GM12878 (cell line): Measurements from ENCODE around the gene PITPNB.

- RAMPAGE, long total RNA: no peak
- RRBS, 2 experiments: no CpG with 5 or more reads among the region's 11 CpGs
CAGE:
- cytosol, long polyA minus RNA: no peak
- cytosol, long polyA plus RNA: no peak
- long polyA plus RNA: no peak
- nucleolus, long total RNA: no peak
- nucleus, long polyA plus RNA: no peak
- nucleus, long total RNA: no peak
These were observed 36.7 kb upstream of the TFIP11 start for GRCh38 chr22:26548822-26549474.

DNA sequence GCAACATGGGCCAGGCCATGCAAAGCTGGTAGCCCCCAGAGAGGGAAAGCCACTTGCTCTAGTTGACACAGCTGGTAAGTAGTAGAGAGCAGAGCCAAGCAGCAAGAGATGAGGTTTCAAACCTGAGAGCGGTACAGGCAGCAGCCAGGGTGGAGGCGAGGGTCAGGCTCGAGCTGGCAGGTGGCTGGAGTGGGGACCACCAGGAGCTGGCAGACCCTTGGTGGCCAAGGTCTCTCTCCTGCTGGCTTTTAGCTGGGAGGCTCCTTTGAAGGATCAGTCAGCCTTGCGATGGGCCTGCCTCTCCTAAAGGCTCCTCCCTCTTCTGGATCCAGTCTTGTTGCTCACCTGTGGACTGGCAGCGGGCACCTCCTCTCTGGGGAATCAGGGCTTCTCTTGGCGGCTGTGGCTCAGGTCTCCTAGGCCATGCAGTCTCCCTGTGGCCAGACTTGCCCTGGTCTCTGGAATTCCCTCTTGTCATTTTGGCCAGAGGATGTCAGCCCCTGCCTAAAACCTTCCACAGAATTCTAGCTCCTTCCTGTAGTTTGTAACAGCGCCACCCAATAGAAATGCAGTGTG is 24.7 kb downstream of the TPST2 start:
- RAMPAGE, long total RNA: no peak
- RRBS, 2 experiments: no CpG with 5 or more reads among the region's 7 CpGs
CAGE:
- cytosol, long polyA minus RNA: no peak
- cytosol, long polyA plus RNA: no peak
- long polyA plus RNA: no peak
- nucleolus, long total RNA: no peak
- nucleus, long polyA plus RNA: no peak
- nucleus, long total RNA: no peak

DNA sequence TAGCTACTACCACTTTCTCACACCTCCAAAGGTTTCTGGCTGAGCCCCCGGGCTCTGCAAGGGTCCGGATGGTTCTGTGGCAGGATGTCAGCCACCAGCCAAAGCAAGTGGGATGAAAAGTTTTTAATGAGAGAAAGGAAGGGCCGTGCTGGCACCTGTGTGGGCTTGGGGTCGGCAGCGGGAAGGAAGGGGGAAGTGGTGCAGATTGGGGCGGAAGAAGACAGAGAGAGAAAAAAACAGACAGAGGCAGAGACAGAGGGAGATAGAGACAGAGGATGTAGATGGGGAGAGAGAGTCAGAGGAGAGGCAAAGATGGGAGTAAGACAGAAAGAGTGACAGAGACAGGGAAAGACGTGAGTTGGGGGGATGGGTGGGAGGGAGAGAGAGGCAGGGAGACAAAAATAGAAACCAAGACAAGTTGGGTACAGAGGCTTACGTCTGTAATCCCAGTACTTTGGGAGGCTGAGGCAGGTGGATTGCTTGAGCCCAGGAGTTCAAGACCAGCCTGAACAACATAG is 10.3 kb downstream of the TPST2 start:
- RAMPAGE, long total RNA: no peak
- RRBS, 2 experiments: no CpG with 5 or more reads among the region's 8 CpGs
CAGE:
- cytosol, long polyA minus RNA: no peak
- cytosol, long polyA plus RNA: no peak
- long polyA plus RNA: no peak
- nucleolus, long total RNA: no peak
- nucleus, long polyA plus RNA: no peak
- nucleus, long total RNA: no peak

DNA sequence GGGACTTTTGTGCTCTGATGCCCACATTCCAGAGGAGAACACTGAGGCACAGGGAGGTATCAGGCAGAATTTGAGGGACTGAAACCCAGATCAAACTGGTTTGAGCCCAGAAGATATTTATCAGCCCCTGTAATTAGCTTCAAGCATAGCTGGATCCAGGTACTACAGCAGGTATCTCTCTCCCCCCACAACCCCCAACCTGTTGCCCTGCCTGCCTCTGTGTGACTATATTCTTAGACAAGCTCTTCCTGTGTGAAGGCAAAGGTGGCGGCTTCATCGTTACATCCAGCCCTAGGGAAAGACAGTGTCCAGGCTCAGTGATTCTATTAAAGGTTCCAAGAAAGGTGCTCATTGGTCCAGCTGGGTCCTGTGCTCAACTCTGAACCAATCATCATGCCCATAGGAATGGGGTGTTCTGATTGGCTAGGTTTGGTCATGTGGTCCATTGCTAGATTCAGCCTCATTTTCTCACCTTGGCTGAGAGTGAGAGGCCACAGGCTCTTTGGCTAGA is 6.8 kb downstream of the CRYBA4 start:
- RAMPAGE, long total RNA: no peak
- RRBS, 2 experiments: no CpG with 5 or more reads among the region's 2 CpGs
CAGE:
- cytosol, long polyA minus RNA: no peak
- cytosol, long polyA plus RNA: no peak
- long polyA plus RNA: no peak
- nucleolus, long total RNA: no peak
- nucleus, long polyA plus RNA: no peak
- nucleus, long total RNA: no peak

DNA sequence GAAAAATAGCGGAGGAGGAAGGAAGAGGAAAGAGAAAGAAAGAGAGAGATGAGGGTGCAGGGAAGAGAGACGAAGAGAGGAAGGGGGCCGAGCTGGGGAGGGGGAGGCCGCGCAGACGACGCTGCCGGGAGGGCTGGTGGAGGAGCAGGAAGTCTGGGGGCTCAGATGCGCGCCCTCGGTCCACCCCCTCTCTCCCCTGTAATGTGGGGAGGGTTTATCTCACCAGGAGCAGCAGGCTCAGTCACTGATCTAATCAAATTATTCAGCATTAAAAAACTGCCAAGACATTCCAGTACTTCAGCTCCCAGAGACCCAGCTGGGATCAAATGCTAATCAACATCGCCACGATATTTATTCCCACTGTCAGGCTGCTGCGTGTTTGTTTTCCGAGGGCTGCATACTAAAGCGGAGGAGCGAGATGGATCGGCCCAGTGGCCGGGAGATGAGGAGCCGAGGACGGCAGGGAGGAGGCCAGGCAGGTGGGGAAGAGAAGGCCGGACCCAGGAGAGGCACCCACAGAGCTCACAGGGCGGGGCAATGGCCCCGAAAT is 502.4 kb downstream of the MN1 start:
- RAMPAGE, long total RNA: no peak
- RRBS, 2 experiments: 29 to 36% methylated on average over 5 of the region's 24 CpGs
CAGE:
- cytosol, long polyA minus RNA: no peak
- cytosol, long polyA plus RNA: no peak
- long polyA plus RNA: no peak
- nucleolus, long total RNA: no peak
- nucleus, long polyA plus RNA: no peak
- nucleus, long total RNA: no peak

- RAMPAGE, long total RNA: no peak
- RRBS, 2 experiments: no CpG with 5 or more reads among the region's 13 CpGs
CAGE:
- cytosol, long polyA minus RNA: no peak
- cytosol, long polyA plus RNA: no peak
- long polyA plus RNA: no peak
- nucleolus, long total RNA: no peak
- nucleus, long polyA plus RNA: no peak
- nucleus, long total RNA: no peak
These were observed 115.0 kb downstream of the MN1 start for GRCh38 chr22:27686404-27687034.

DNA sequence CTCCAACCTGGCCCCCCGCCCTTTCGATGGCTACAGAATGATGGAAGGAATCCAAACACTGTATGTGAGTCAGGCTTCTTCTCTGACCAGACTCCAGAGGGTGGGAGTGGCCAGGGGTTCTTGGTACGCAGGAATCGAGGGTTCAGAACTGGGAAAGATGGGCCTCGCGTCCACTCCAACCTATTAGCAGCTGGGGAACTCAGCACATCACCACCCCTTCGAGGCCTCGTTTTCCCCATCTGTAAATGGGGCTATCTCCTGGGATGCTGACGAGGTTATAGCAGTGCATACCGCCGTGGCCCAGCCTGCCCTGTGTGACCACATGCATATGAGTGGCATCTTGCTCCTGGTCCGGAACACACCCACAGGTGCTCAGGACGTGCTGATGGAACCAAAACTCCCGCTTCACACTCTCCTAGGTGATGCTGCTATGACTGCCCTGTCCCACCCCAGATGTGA is 26.3 kb downstream of the MN1 start:
- RAMPAGE, long total RNA: no peak
- RRBS, 2 experiments: no CpG with 5 or more reads among the region's 14 CpGs
CAGE:
- cytosol, long polyA minus RNA: no peak
- cytosol, long polyA plus RNA: no peak
- long polyA plus RNA: no peak
- nucleolus, long total RNA: no peak
- nucleus, long polyA plus RNA: no peak
- nucleus, long total RNA: no peak

- RAMPAGE, long total RNA: no peak
- RRBS, 2 experiments: no CpG with 5 or more reads among the region's 6 CpGs
CAGE:
- cytosol, long polyA minus RNA: no peak
- cytosol, long polyA plus RNA: no peak
- long polyA plus RNA: no peak
- nucleolus, long total RNA: no peak
- nucleus, long polyA plus RNA: no peak
- nucleus, long total RNA: no peak
These were observed 7.3 kb downstream of the MN1 start for GRCh38 chr22:27794149-27794712.

DNA sequence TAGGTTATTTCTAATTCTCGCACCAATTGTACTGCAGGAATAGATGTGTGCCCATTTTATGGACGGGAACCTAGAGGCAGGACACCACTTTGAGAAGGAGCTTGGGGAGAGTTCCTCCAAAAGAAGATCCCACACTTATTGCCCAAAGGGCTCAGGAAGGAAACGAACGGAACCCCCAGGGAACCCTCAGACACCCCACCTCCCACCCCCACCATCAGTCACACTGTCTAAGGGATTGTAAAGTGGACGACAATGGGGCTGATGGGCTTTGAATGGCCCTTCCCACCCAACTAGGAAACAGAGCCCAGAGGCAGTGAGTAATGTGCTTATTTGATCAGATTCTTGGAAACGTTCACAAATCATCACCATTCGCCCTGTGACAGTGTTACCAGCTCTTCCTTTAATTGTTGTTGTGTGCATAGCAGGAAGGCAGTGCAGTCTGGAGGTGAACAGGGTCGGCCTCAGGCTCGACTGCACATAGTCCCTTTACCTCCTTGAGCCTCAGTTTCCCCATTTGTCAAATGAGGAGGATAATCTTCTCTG is 8.4 kb upstream of the MN1 start:
- RAMPAGE, long total RNA: no peak
- RRBS, 2 experiments: no CpG with 5 or more reads among the region's 9 CpGs
CAGE:
- cytosol, long polyA minus RNA: no peak
- cytosol, long polyA plus RNA: no peak
- long polyA plus RNA: no peak
- nucleolus, long total RNA: no peak
- nucleus, long polyA plus RNA: no peak
- nucleus, long total RNA: no peak

- RAMPAGE, long total RNA: start-site peak on the minus strand at chr22:27919203-27919256, 1,760 and 365 reads in 2 replicates
- RRBS, 2 experiments: no CpG with 5 or more reads among the region's 33 CpGs
CAGE:
- cytosol, long polyA minus RNA: no peak
- cytosol, long polyA plus RNA: start-site peak on the minus strand at chr22:27919196-27919259, 299 and 997 reads in 2 replicates
- long polyA plus RNA: start-site peak on the minus strand at chr22:27919196-27919226, 248 and 292 reads in 2 replicates
- nucleolus, long total RNA: start-site peak on the minus strand at chr22:27919192-27919215, 223 reads
- nucleus, long polyA plus RNA: start-site peak on the minus strand at chr22:27919196-27919226, 262 and 267 reads in 2 replicates
- nucleus, long total RNA: no peak
These were observed at the start of gene PITPNB for GRCh38 chr22:27919054-27919383. Gene PITPNB (minus strand): TSS chr22:27919256.

DNA sequence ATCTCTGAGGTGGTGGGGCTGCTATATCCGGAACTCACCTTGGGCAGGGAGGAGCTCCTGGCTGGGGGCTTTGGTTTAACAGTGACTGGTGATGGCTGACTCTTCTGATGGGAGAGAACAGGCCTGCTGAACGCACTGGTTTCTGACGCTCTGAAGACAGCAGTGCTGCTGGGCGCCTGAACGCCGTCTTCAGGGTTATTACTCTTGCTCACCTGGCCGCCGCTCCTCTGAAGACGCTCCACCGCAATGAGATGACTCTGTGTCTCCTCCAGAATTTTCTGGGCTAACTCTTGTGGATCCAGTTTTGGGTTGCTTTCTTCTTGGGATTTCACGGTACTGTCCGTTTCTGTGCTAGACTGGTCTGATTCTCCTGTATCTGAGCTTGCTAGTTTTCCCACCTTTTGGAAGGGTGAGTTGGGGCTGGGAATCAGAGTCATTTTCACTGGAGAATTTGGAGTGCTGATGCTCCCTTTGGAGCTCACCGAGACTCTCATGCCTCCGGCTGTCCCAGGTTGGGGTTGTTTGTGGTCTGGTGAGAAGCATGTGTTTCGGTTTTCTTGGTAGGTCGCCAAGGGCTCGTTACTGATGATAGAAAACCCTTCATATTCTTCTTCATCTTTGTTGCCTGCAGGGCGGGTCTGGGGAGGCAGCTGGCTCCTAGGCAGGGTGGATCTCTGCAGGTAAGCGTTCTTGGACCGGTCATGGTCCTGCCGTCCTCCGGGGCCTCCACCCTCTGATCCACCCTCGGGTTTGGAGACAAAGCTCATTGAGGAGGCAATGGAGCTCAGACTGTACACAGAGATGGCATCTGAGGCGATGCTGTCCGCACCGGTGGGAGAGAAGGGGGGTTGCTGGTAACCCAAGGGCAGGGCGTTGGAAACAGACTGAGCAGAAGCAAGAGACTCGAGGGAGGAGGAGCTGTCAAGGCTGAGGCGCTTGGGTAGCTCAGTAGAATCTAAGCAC is 64.1 kb upstream of the PITPNB start:
- RAMPAGE, long total RNA: no peak
- RRBS, 2 experiments: 18 to 41% methylated on average over 1 to 6 of the region's 29 CpGs
CAGE:
- cytosol, long polyA minus RNA: no peak
- cytosol, long polyA plus RNA: no peak
- long polyA plus RNA: no peak
- nucleolus, long total RNA: no peak
- nucleus, long polyA plus RNA: no peak
- nucleus, long total RNA: no peak

DNA sequence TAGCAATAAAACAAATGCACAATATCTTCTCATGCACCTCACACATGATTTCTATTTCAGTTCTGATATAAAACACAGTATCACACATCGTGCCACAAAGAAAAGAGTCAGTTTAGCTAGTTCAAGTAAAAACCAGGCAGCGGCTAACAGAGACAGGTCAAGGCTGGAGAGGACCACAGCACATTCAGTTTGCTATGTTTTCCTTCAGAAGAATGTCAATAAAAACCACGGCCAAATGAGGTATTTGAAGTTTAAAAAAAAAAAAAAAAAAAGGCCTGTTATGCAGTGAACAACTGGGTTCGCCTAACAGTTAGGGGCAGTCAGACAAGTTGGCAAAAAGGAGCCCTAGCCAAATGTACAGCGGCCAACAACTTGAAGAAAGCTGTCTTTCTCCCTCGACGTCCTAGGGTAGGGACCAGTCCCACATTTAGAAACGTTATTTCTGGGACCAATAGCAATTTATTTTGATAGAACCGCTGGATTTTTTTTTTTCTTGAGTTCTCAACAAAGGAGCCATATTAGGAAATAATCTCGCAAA is 237.9 kb downstream of the TTC28 start:
- RAMPAGE, long total RNA: no peak
- RRBS, 2 experiments: no CpG with 5 or more reads among the region's 10 CpGs
CAGE:
- cytosol, long polyA minus RNA: no peak
- cytosol, long polyA plus RNA: no peak
- long polyA plus RNA: no peak
- nucleolus, long total RNA: no peak
- nucleus, long polyA plus RNA: no peak
- nucleus, long total RNA: no peak

DNA sequence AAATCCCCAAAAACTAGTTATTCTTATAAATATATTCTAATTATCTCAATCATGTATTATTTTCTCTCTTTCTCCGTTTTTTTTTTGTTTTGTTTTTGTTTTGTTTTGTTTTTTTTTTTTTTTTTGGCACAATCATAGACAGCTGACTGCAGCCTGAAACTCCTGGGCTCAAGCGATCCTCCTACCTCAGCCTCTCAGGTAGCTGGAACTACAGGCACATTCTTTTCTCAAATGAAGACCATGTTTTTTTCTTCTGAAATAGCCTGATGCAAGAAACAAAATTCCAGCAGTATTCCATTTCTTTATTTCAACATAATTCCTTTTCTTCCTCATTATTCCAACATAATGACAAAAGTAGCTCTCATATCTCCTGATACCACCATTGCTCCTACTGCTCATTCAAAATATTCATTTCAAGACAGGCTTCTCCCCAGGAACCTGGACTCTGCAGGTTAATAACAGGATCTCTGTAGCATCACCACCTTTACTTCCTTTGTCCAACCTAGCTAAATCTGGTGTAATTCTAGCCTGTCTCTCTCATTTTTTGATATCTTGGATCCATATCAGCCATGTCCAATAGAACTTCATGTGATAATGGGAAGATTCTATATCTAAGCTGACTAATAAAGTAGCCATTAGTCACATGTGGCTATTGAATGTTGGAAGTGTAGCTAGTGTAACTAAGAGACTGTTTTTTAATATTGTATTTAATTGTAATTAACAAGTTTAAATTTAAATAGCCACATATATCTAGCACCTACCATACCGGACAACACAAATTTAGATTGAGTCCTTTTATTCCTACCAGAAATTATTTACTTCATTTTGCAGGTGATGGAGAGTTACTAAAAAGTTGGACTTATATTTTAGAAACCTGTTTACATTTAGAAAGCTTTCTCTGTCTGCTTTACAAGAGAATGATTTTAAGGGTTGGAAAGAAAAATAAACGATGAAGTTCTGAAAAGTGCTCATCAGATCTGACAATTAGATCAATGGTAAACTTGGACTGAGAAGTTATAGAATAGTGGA is 95.4 kb downstream of the TTC28 start:
- RAMPAGE, long total RNA: no peak
- RRBS, 2 experiments: no CpG with 5 or more reads among the region's 4 CpGs
CAGE:
- cytosol, long polyA minus RNA: no peak
- cytosol, long polyA plus RNA: no peak
- long polyA plus RNA: no peak
- nucleolus, long total RNA: no peak
- nucleus, long polyA plus RNA: no peak
- nucleus, long total RNA: no peak

GRCh38 chr22:28711867-28712894 is 29.4 kb downstream of the CHEK2 start:
- RAMPAGE, long total RNA: no peak
- RRBS, 2 experiments: no CpG with 5 or more reads among the region's 6 CpGs
CAGE:
- cytosol, long polyA minus RNA: no peak
- cytosol, long polyA plus RNA: no peak
- long polyA plus RNA: no peak
- nucleolus, long total RNA: no peak
- nucleus, long polyA plus RNA: no peak
- nucleus, long total RNA: no peak

GRCh38 chr22:28812519-28812825 is 40.0 kb downstream of the CCDC117 start:
- RAMPAGE, long total RNA: no peak
- RRBS, 2 experiments: no CpG with 5 or more reads among the region's 5 CpGs
CAGE:
- cytosol, long polyA minus RNA: no peak
- cytosol, long polyA plus RNA: no peak
- long polyA plus RNA: no peak
- nucleolus, long total RNA: no peak
- nucleus, long polyA plus RNA: no peak
- nucleus, long total RNA: no peak

DNA sequence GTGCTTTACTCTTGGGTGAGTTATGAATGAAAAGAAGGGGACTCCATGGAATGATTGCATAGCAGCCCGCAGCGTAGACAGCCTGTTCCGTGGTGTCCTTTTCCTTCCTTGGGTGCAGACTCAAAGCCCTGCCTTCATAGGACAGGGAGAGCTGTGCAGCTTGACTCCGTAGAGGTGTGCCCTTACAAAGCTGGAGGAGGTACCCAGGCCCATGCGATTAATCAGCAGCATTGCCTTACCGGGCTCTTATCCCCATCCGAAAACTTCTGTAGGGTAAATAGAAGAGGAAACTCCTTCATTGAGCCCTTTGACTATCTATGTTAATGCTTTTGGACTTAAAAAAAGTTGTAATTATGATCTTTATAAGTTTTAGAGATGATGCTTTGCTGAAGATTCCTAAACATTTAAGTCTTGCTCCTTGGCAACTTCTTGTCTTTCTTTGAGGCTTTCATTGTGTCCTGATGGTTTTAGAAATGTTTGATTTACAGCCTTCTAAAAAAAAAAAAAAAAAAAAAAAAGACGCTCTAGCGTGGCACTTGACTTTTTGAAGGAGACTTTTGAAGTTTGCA is 1.8 kb downstream of the ZNRF3 start:
- RAMPAGE, long total RNA: no peak
- RRBS, 2 experiments: no CpG with 5 or more reads among the region's 9 CpGs
CAGE:
- cytosol, long polyA minus RNA: no peak
- cytosol, long polyA plus RNA: no peak
- long polyA plus RNA: no peak
- nucleolus, long total RNA: no peak
- nucleus, long polyA plus RNA: no peak
- nucleus, long total RNA: no peak

- RAMPAGE, long total RNA: no peak
- RRBS, 2 experiments: no CpG with 5 or more reads among the region's 5 CpGs
CAGE:
- cytosol, long polyA minus RNA: no peak
- cytosol, long polyA plus RNA: no peak
- long polyA plus RNA: no peak
- nucleolus, long total RNA: no peak
- nucleus, long polyA plus RNA: no peak
- nucleus, long total RNA: no peak
These were observed 48.6 kb downstream of the ZNRF3 start for GRCh38 chr22:28931831-28932593.

DNA sequence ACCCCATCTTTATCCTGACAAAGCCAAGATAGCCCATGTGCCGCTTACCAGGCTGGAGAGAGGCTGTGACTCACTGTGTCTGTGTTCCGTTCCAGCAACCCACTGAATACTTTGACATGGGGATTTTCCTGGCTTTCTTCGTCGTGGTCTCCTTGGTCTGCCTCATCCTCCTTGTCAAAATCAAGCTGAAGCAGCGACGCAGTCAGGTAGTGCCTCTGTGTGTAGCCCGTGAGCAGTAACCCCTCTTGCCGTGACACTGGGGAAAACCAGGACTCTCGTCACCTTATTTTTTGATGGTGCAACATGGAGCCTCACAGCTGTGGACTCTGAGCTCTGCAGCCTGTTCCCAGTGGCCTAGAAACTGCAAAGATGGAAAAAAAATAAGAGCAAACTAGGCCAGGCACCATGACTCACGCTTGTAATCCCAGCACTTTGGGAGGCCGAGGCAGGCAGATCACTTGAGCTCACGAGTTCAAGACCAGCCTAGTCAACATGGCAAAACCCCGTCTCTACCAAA is 16.9 kb downstream of the C22orf31 start:
- RAMPAGE, long total RNA: no peak
- RRBS, 2 experiments: no CpG with 5 or more reads among the region's 13 CpGs
CAGE:
- cytosol, long polyA minus RNA: no peak
- cytosol, long polyA plus RNA: no peak
- long polyA plus RNA: no peak
- nucleolus, long total RNA: no peak
- nucleus, long polyA plus RNA: no peak
- nucleus, long total RNA: no peak

DNA sequence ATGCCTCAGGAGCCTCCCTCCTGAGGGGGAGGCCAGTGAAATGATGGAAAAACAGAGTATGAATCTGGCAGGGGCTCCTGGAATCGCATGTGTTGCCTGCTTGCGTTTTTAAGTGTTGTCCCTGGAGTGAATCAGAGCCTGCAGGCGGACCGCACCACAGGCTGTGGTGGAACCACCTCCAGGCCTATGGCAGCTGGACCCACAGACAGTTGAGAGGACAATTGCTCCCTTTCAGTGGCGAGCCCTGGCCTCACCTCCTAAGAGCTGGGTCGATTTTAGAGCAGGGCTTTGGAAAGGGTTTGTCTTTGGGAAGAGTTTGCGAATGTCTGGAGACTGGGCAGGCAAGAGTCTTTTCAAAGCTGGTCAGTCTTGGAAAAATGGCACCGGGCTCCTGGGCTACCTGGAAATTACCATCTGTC is 963 bp upstream of the C22orf31 start:
- RAMPAGE, long total RNA: no peak
- RRBS, 2 experiments: no CpG with 5 or more reads among the region's 8 CpGs
CAGE:
- cytosol, long polyA minus RNA: no peak
- cytosol, long polyA plus RNA: no peak
- long polyA plus RNA: no peak
- nucleolus, long total RNA: no peak
- nucleus, long polyA plus RNA: no peak
- nucleus, long total RNA: no peak

GRCh38 chr22:29144629-29145385 is 60.9 kb upstream of the EMID1 start:
- RAMPAGE, long total RNA: no peak
- RRBS, 2 experiments: no CpG with 5 or more reads among the region's 21 CpGs
CAGE:
- cytosol, long polyA minus RNA: no peak
- cytosol, long polyA plus RNA: no peak
- long polyA plus RNA: no peak
- nucleolus, long total RNA: no peak
- nucleus, long polyA plus RNA: no peak
- nucleus, long total RNA: no peak